Fibroblast of the aortic adventitia (primary cell): ENCODE measurements around a stretch of chr13.

DNA sequence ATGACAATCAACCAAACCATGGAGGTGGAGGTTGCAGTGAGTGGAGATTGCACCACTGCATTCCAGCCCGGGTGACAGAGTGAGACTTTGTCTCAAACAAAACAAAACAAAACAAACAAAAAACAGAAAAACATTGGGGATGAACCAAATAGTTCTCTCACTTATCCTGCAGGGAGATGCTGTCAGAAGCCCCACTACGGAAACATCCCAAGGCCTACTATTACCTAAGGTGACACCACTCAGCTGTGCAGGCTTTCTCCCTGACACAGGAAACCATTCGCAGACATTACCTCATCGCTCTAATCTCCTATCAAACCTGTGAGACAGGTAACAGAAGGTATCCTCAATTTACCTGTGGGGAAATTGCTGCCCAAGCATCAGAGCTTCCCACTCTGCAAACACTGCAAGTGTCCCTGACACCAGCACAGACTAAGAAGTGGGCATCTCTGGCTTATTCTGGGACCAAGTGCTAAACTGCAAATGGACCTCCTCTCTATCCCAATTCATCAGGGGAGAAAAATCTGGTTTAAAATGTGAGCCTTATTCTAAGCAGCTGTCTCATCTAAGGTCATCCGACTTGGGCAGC is 113.4 kb downstream of the FOXO1 start:
- CAGE, long polyA plus RNA = no peak

DNA sequence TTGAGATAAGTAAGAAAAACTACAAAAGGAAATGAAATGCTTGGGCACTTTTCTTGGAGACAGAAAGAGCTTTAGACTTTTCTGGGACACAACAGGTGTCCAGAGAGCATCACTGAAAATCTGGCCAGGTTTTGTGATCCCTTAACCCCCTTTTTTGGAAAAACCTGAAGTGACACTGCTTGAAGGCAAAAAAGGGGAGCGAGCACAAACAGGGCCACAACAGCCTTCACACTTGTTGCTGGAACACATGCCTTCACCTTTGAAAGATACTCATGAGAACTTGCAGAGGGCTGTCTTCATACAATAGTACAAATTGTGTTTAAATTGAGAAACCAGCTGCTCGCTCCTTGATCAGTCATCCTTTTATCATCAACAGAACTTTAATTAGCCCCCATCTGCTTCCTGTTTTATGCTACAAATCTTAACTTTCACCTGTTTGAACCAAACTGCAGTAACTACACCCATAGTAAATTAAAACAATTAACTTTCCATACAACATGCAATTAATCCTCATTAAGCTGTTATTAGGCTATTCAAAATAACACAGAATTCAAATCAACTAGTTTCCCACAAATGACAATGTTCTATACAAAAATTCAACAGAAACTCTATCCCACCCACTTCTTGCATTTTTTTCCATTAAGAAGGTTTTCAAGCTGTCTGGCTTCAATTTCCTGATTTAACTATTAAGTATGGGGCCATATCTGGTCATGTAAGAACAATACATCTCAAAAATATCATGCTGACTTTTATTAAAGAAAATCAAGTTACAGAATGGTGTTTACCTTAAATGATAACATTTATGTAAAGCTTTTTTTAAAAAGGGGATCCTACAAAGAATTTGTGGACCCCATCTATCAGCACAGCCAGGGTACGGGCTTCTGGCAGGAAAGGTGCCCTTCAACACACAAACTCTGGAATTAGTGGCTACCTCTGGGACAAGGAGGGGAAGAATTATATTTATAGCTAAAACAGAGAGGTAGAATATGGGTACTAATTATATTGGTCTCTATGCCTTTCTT is 85.1 kb downstream of the FOXO1 start:
- CAGE, long polyA plus RNA = no peak

DNA sequence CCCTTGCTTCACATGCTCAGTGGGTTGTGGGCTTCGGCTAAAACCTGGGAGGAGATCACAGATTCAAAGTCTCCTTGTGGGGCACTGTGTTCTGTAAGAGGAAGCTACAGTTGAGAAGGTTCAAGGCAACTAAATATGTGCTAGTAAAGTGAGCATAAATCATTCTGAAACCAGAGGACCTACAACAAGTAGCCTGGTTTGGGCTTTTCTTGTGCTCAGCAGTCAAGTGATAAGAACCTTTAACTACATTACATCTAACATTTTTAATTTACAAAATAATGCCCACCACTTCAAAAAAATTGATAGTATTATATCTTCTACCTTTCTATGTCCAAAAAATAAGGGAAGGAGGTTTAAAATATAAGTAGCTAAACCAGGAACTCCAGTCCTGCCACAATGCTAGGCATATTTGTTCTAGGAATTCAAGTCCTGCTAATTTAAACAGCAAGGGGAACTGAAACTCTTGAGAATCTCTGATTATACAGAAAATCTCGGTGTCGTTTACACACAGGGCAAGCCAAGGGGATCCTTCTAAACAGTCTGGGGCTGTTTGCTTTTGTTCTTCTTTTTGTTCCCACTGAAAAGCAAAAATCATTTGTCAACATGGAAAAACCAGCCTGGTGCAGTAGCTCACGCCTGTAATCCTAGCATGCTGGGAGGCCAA is 36.5 kb downstream of the FOXO1 start:
- CAGE, long polyA plus RNA = no peak

- CAGE, long polyA plus RNA = no peak
Measured at GRCh38 chr13:40651643-40652462, 14.6 kb downstream of the FOXO1 start.

GRCh38 chr13:40664107-40664965 is 2.1 kb downstream of the FOXO1 start:
- CAGE, long polyA plus RNA = no peak

DNA sequence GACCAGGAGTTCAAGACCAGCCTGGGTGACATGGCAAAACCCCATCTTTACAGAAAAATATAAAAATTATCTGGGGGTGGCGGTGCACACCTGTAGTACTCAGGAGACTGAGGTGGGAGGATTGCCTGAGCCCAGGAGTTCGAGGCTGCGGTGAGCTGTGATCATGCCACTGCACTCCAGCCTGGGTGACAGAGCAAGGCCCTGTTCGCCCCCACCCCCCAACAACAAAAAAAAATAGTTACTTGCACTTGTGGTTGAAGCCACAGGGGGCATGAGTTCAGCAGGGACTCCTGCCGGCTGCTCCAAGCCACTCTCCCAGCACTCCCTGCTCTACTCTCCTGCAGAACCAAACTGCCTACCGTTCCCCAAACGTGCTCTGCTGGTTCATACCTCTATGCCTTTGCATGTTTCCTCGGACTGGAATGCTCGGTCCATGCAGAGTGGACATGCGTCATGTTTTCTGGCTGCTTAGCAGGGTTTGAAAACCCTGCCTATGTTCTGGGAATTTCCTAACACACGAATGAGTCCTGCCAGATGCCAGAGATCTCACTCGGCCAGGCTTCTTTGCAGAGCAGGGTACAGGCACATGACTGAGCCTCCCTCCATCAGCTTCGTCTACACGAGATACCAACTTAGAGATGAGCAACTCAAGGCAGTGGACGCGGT is 8.6 kb upstream of the SLC25A15 start:
- CAGE, long polyA plus RNA = no peak

GRCh38 chr13:40793244-40793689 is 3.9 kb downstream of the SLC25A15 start:
- CAGE, long polyA plus RNA = no peak

- CAGE, long polyA plus RNA = no peak
Measured at GRCh38 chr13:40940852-40941516, 78.1 kb downstream of the ELF1 start.

GRCh38 chr13:40951255-40951958 is 67.7 kb downstream of the ELF1 start:
- CAGE, long polyA plus RNA = no peak

- CAGE, long polyA plus RNA = no peak
Measured at GRCh38 chr13:40958468-40959044, 60.6 kb downstream of the ELF1 start.

DNA sequence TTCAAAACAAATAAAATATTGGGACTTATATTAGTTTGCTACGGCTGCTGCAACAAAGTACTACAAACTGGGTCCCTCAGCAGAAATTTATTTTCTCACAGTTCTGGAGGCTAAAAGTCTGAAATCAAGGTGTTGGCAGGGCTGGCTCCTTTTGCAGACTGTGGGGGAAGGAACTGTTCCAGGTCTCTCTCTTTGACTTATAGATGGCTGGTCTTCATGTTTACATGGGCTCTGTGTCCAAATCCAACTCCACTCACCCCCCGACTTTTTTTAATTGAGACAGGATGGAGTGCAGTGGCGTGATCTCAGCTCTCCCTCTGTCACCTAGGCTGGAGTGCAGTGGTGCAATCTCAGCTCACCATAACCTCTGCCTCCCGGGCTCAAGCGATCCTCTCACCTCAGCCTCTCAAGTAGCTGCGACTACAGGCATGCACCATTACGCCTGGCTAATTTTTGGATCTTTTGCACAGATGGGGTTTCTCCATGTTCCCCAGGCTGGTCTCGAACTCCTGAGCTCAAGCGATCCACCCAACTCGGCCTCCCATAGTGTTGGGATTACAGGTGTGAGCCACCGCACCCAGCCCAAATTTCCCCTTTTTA is 54.8 kb downstream of the ELF1 start:
- CAGE, long polyA plus RNA = no peak

DNA sequence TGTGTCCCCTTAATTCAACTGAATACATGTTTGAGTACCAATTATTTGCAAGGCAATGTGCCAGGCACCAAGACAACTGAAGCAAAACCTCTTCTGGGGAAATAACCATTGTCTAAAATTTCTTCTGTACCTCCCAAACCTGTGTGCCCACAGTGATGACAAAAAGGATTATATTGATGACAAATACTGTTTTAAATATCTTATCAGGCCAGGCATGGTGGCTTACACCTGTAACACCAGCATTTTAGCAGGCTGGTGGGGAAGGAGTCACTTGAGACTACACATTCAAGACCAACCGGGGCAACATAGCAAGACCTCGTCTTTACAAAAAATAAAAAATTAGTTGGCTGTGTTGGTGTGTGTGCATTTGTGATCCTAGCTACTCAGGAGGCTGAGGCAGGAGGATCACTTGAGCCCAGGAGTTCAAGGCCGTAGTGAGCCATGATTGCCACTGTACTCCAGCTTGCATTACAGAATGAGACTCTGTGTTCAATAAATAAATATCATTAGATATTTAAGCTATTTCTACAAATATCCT is 35.0 kb downstream of the ELF1 start:
- CAGE, long polyA plus RNA = no peak

- CAGE, long polyA plus RNA = no peak
Measured at GRCh38 chr13:41001379-41002256, 17.5 kb downstream of the ELF1 start.

- CAGE, long polyA plus RNA = no peak
Measured at GRCh38 chr13:41034876-41035371, 15.8 kb upstream of the ELF1 start.

DNA sequence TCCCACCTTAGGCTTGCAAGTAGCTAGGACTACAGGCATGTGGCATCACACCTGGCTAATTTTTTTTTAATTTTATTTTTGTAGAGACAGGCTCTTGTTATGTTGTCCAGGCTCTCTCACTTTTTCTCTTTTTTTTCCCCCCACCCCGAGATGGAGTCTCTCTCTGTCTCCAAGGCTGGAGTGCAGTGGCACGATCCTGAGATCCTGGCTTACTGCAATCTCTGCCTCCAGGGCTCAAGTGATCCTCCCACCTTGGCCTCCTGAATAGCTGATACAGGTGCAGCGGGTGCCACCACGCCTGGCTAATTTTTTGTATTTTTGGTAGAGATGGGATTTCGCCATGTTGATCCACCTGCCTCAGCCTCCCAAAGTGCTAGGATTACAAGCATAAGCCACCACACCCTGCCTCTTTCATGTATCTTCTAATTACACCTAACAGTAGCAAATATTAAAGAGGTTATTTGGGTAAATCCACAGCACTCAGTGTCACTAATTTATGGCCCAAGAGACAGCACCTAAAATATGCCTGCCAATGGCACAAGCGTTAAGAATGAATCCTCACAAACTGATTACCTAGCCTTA is 4.0 kb upstream of the WBP4 start:
- CAGE, long polyA plus RNA = no peak

DNA sequence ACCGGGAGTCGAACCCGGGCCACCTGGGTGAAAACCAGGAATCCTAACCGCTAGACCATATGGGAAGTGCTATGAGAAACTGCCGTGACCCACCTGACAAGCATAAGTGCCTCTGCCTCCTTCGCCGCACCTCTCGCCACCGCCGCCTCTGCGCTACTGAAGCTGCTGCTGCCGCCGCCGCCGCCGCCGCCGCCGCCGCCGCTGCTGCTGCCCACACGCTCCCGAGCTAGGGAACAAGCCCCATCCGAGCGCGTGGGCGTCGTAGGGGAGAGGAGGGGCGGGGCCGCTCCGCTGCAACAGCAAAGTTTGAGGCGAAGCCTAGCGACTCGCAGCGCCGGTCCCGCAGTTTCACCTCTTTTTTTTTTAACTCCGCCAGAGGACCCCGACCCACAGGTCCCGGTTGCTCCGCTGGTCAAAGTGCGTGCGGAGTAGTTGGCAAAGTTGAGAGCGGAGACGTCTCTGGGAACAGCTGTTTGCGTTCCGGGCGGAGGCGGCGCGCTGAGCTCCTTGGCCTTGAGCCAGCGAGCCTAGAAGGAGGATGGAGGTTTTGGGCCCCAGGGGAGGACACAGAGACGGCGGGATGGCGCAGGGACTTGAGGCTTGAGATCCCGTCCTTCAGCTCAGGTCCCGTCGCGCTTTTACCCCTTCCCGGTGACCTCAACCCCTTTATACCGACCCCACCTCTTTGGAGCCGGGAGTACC is 413 bp upstream of the WBP4 start:
- CAGE, long polyA plus RNA = no peak

DNA sequence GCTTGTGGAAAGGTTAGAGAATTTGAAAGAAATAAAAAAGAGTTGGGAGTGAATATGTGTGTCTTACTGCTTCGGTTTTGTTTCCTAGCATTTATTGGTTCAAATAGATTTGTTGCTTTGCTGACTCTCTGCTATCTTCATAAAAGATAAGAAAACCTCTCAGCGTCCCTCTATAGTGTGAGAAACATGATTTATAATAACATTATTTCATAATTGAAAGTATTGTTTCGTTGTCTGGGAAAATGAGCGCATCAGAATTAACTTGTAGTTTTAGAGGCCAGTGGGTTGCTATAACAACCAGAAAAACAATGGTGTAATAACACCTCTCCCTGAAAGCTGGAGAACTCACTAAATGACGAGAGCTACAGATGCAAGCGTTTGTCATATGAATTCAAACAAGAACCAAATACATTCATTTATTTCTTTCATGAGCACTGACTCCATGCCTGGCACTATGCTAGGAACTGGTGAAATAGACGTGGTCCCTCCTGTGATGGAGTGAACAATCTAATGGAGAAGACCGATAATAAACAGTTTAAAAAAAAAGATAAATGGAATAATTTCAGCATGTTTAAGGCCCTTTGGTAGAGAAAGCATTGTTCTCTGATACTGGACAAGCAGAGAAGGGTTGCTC is 16.4 kb downstream of the KBTBD7 start:
- CAGE, long polyA plus RNA = no peak

DNA sequence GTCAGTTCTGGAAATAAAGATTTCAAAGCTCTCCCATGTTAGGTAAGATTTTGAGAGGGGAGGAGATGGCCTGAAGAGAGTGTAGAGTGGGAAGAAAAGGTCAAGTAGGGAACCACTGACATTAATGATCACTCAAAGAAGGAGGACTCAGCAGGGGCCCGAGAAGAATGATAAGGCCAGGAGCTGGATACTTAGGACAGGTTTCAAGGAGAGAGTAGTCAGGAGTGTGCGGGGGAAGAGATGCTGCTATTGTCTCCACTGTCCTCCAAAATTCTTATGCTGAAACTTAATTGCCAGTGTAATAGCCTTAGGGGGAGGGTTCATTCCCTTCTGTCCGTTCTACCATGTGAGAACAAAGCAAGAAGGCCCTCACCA is 40.0 kb upstream of the RGCC start:
- CAGE, long polyA plus RNA = no peak

- CAGE, long polyA plus RNA = no peak
Measured at GRCh38 chr13:41457696-41458041, 319 bp downstream of the RGCC start.

GRCh38 chr13:41459304-41459701 is 2.0 kb downstream of the RGCC start:
- CAGE, long polyA plus RNA = no peak